HL-60 (cell line): ENCODE measurements around a stretch of chr3.

GRCh38 chr3:25911378-25911969, 121.6 kb downstream of the OXSM start:
- RRBS, result no CpG with 5 or more reads among the region's 7 CpGs

GRCh38 chr3:26011000-26011372, 221.1 kb downstream of the OXSM start:
- RRBS, result no CpG with 5 or more reads among the region's 3 CpGs

DNA sequence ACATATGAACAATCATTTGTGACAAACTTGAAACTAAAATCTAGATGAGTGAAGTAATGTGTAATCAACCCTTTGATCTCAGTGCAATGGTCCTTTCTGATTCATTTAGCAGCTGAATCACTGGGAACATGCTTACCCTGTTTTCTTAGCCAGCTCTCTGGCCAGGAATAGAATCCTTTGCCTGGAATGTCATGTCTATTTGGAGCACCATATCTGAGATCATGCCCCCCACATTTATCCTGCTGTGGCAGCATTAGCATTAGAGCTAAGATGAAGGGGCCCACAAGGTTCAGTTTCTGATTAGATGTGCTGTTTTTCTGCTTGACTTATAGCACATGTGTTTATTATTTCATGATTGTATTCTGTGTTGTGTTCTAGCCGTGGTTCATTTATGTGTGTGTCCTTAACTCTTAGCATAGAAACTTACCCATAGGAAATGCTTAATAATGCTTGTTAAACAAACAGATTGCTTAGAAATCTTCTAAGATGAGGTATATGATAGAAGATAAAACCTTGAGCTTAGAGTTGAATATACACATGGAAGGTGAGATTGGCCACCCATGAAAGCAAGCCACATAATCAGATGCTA, 309.9 kb downstream of the OXSM start:
- RRBS, result no CpG with 5 or more reads among the region's 1 CpG

GRCh38 chr3:26768278-26768685, 145.7 kb downstream of the LRRC3B start:
- RRBS, result no CpG with 5 or more reads among the region's 1 CpG

GRCh38 chr3:27138153-27138403, 231.1 kb downstream of the NEK10 start:
- RRBS, result no CpG with 5 or more reads among the region's 2 CpGs

DNA sequence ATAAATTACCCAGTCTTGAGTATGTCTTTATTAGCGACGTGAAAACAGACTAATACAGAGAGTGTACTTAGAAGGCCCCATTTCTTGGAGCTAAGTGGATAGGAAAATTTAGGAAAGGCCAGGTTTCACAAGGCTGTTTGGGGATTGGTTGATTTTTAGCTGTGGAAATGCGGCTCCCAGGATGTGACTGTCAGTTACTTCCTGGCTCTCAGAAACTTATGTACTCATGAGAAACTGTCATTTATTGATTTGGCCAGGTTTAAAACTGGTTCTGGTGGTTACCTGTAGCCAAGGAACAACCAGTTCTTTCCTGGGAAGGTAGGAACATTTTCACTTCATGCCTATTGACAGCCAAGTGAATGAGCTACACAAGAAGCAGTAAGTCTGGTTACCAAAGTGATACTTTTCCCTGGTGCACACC, 39.9 kb downstream of the NEK10 start:
- RRBS, result no CpG with 5 or more reads among the region's 3 CpGs

- RRBS, result no CpG with 5 or more reads among the region's 7 CpGs
These were observed 8.8 kb downstream of the NEK10 start for GRCh38 chr3:27359967-27361099.

- RRBS, result no CpG with 5 or more reads among the region's 7 CpGs
These were observed 7.1 kb upstream of the NEK10 start for GRCh38 chr3:27376022-27376860.

- RRBS, result no CpG with 5 or more reads among the region's 5 CpGs
These were observed 25.3 kb upstream of the NEK10 start for GRCh38 chr3:27394326-27395000.

GRCh38 chr3:27407624-27408818, 38.8 kb upstream of the NEK10 start:
- RRBS, result no CpG with 5 or more reads among the region's 6 CpGs

DNA sequence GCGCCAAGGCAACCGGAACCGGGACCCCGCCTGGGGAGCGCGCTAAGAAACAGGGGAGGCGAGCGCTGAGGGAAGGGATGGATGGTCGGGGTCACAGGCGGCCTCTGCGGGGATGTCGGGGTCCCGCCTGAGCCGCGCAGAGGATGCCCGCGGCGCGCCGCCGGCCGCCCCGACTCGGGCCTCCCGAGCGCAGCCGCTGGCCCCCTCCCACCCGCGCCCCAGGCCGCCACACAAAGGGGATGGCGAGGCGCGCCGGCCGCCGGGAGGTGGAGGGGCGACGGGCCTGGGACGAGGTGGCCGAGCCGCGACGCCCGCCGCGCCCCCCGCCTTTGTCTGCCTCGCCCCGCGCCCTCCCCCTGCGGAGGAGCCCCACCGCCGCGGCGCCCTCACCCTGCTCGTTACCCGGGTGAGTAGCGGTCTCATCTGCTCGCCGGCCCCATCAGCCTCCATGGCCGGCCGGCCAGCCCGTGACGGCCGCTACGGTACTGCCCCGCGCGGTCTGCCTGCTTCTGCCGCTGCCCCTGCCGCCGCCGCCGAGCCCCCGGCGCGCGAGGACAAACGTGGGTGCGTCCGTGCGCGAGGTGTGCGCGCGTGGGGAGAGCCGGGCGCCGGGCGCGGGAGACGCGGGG, 393 bp downstream of the SLC4A7 start:
- RRBS, result 2% methylated on average over 36 of the region's 93 CpGs

- RRBS, result 21% methylated on average over 4 of the region's 41 CpGs
These were observed 8.7 kb downstream of the EOMES start for GRCh38 chr3:27713075-27714087.

DNA sequence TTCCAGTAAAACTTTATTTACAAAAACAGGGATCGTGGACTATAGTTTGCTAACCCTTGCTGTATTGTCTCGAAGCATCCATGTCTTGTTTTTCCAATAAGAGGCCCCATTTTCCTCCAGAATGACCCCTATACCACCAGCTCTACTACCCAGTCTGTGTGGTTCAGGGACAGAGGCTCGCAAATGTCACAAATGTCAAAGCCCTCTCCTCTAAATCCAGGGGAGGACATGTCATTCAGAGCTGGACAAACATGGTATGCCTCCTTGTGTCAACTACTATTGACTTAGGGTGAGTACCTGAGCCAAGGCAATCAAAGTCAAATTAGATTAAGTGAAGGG, 186.8 kb upstream of the EOMES start:
- RRBS, result no CpG with 5 or more reads among the region's 3 CpGs

DNA sequence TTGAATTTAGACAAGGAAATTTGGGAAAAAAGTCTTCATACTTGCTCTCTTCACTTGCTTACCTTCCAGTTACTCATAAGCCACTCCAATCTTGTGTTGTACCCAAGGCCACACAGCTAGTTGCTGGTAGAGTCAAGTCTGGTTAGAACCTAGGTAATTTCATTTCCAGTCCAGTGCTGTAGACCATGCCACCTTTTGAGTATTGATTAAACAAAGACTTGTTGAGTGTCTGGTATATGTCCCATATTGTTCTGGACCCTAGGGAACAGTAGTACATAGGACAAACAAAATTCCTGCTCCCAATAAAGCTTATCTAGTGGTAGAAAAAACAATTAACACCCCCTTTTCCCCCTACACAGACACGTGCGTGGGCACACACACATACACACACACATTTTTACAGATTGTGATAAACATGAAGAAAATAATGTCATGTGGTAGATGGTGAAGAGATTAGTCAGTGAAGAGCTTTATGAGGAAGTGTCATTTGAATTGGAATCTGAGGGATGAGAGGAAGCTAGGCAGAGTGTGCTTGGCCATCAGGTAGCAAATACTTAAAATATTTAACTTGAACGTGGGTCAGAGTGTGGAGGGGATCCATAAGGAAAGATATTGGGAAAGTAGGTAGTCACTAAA, 2.2 kb downstream of the CMC1 start:
- RRBS, result no CpG with 5 or more reads among the region's 3 CpGs

DNA sequence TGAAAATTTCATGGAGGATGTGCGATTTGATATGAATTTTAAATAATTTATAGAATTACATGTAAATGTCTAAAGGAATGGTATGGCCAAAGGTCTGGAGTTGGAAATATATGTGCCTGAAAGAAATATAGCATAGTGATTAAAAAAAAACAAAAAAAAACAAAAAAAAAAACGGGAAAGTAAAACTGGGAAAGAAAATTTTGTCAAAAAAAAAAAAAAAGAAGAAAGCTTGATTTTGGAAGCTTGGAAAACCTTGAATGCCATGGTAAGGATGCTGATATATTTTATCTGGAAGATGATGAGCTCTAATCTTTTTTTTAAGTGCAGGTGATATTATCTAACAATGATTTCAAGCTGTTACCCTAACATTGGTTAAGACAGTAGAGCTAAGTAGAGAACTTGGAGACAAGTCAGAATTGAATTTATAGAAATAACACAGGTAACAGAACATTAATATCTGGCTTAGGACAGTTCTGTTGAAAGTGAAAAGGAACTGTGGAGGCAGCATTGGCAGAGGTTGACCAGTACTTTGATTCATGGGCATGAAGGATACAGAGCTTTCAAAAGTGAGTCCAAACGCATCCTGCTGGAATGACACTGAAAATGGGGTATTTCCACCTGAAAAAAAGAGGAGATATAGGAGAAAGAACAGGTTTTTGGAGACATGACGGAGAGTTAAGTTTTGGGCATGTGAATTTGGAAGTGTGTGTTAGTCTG, 27.9 kb downstream of the RBMS3 start:
- RRBS, result no CpG with 5 or more reads among the region's 4 CpGs

- RRBS, result no CpG with 5 or more reads among the region's 3 CpGs
These were observed 93.8 kb downstream of the RBMS3 start for GRCh38 chr3:29374654-29375158.

- RRBS, result no CpG with 5 or more reads among the region's 6 CpGs
These were observed 361.7 kb downstream of the RBMS3 start for GRCh38 chr3:29642303-29643178.

GRCh38 chr3:30227913-30228372, 378.5 kb upstream of the TGFBR2 start:
- RRBS, result no CpG with 5 or more reads among the region's 2 CpGs